GM19239 (cell line): ENCODE results near the genes SLC23A1 and MZB1.

GRCh38 chr5:138935928-138937025, 61.1 kb upstream of the LRRTM2 start:
- RRBS, result 60% methylated on average over 1 of the region's 30 CpGs

GRCh38 chr5:138960120-138960624, 85.0 kb upstream of the LRRTM2 start:
- RRBS, result no CpG with 5 or more reads among the region's 4 CpGs

GRCh38 chr5:138975193-138975531, 100.0 kb upstream of the LRRTM2 start:
- RRBS, result no CpG with 5 or more reads among the region's 3 CpGs

- RRBS, result no CpG with 5 or more reads among the region's 25 CpGs
Observed at GRCh38 chr5:139011160-139011783, 136.1 kb upstream of the LRRTM2 start.

DNA sequence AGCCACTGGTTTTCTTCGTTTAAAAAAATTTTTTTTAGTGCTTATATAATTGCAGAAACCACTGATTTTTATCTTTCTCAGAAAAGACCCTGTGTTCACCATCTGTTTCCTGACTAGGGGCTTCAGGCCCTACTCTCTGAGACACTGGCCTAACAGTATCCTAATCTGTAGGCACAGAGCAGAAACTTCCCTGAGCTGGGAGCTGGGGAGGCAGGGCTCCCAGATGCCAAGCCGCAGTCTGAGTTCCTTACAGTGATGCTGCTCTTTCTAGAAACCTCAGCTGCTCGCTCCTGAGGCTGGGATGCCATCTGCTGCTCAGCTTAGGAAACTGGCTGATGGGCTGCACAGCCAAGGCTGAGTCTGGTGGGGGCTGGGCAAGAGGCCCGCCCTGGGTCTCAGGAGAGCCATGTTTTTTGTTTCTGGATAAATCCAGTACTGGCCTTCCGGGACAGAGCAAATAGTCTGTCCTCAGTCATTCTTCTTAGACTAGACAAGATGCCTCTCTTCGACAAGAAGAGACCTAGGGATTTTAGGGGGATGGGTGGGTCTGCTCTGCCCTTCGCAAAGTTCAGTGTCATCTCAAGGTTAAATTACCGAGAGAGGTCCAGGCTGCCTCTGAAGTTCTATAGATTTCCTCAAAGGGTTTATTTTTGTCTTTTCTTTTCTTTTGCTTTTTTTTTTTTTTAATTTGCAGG, 30.9 kb upstream of the MATR3 start:
- RRBS, result no CpG with 5 or more reads among the region's 8 CpGs

DNA sequence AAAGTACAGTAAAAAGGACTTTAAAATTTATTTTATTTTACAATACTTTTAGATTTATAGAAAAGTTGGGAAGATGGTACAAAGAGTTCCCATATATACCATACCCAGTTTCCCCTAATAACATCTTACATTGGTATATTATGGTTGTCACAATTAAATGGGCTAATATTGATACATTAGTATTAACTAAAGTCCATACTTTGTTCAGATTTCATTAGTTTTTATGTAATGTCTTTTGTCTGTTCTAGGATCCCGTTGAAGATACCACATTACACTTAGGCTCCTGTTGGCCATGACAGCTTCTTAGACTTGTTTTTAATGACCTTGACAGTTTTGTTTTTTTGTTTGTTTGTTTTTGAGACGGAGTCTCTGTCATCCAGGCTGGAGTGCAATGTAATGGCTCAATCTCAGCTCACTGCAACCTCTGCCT, 11.0 kb upstream of the MATR3 start:
- RRBS, result no CpG with 5 or more reads among the region's 2 CpGs

GRCh38 chr5:139284035-139285454, 9.0 kb upstream of the MATR3 start:
- RRBS, result no CpG with 5 or more reads among the region's 12 CpGs

- RRBS, result no CpG with 5 or more reads among the region's 6 CpGs
Observed at GRCh38 chr5:139328666-139329106, 13.0 kb upstream of the PAIP2 start.

DNA sequence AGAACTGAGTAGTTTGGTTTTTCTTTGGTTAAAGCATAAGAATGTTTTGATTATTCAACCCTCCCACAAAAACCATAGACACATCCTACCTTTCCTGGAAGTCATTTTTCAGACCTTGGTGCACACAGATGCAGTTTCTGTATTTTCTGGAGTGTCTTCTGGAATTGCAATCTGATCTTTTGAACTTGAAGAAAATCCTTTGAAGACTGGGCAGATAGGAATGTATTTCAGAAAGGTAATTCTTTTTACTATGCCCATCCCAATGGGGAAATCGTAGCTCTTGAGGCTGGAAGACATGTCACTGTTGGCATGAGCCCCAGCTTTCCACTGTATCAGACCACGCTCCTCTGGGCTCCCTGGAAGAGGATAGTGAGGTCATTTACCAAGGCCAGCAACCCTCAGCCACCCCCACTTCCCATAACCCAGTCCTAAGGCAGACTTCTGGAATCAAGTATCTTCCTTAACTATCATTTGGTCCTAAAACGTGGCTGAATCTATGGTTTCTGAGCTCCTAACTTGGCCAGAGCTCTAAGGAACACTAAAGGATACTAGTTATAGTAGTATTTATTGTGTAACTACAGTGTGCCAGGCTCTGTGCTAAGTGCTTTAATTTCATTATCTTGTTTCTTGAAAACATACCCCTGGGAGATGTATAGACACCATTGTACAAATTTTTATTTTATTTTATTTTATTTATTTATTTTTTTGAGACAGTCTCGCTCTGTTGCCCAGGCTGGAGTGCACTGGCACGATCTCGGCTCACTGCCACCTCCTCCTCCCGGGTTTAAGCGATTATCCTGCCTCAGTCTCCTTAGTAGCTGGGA, 11.0 kb downstream of the SLC23A1 start:
- RRBS, result no CpG with 5 or more reads among the region's 8 CpGs

DNA sequence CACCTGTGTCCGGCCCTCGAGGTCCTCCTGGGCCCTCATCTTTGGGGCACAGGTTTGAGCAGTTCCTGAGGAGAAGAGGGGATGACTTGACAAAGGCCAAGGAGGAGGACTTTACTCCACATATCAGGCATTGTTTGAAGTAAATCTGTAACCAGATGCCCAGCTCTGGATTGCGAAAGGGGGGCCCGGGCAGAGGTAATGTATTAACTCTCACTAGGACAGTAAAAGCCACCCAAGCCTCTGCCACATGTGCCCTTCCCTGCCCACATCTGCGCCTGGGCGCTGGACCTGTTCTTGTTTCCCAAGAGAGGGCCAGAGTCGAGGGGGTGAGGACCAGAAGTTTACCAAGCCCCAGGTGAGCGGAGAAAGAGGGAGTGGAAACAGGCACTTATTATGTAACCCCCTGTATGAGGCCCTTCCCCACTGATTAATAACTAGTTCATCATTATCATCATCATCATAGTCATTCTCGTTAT, at the start of gene SLC23A1:
Gene SLC23A1 (minus strand): TSS at position 83 of the 476 bp plus-strand sequence.
- RRBS, result no CpG with 5 or more reads among the region's 9 CpGs

DNA sequence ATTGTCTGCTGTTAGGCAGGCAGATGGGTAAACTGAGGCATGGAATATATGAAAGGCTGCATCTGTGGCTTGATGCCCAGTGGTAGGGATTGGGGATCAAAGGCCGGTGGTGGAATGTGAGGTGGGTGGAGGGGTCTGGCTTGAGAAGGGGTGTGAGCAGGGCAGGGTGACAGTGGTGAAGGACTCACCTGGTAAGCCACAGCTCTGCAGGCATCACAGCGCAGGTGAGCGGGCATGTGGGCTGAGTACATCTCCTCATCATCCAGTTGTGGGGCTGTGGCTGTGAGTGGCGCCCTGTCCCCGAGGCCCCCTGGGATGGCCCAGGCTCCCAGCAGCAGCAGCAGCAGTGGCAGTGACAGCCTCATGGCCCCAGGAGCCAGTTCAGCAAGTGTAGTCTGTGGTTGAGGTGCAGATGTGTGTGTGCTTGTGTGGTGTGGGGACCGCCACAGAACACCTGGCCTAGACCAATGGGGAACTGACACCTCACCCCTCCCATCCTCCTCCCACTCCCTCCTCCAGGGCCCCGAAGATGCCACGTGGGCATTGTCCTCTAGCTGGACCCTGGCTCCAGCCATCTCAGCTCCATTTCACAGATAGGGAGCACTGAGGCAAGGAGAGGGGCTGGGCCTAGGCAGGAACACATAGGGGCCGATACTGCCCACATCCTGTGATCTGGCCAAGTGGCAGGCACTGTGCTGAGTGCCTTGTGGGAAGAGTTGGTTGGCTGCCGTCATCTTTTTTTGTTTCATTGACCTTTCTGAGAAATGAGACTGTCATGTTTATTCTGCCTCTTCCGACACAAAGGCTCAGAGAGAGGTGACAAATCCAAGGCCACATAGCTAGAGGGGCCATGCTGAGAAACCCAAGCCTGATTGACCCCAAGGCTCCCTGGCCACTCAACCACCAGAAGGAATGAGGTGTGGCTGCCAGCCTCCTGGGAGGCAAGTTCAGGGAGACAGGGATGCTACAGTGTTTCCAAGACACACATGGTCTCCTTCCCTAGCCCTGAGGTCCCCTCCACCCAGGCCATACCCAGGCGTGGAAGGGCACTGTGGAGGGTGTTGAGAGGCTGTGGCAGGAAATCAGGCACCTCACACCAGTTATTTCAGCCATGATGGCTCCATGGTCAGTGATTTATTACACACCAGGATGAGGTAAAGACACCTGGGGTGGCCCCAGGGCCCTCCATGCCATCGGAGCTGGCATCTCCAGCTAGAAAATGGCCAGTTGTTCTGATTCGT, at the start of gene MZB1:
Gene MZB1 (minus strand): TSS at position 422 of the 1,241 bp plus-strand sequence.
- RRBS, result no CpG with 5 or more reads among the region's 14 CpGs

DNA sequence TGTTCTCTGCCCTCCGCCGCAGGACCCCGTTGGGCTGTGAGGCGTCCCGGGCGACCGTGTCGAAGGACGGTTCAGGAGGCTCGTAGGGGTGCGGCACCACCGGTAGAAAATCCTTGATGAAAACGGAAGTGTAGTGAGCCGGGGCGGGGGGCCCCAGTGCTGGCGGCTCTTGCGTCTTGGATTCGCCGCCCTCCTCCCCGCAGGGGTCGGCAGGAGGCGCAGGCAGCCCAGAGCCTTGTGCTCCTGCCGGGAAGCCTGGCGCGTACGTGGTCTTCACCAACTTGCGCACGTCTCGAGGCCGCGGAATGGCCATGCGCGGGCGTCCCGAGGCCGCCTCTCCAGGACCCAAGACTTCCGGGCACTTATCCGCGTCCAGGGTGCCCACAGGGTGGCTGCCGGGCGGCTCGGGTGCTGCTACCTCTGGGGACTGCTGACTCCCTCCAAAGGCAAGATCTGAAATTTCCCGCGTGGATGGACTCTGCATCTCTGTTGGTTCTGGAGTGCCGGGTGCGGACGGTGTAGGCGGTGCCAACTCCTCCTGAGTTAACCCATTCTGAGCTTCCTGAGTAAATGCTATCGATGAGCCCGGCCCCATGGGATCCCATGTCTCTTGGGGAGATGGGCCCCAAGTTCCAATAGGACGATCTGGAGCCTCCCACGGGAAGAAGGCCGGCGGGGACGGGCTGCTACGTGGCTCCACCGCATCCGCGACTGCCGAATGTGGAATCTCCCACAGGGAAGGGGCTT, 1.8 kb downstream of the PROB1 start:
- RRBS, result 2% methylated on average over 27 of the region's 60 CpGs

- RRBS, result no CpG with 5 or more reads among the region's 8 CpGs
Observed at GRCh38 chr5:139395827-139396527, 1.1 kb upstream of the PROB1 start.

- RRBS, result no CpG with 5 or more reads among the region's 1 CpG
Observed at GRCh38 chr5:139448383-139448985, 9.2 kb upstream of the DNAJC18 start.

DNA sequence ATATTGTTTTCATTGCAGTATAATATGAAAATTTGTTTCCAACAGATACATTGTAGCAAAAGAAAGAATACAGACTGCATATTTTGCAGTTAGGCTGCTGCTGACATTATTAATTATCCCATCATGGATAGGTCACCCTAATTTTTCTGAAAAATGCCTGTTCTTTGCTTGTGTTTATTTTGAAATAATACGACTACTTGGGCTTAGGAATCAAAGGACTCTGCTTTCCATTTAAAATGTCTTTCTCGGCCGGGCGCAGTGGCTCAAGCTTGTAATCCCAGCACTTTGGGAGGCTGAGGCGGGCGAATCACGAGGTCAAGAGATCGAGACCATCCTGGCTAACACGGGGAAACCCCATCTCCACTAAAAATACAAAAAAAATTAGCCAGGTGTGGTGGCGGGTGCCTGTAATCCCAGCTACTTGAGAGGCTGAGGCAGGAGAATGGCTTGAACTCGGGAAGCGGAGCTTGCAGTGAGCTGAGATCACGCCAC, 12.3 kb downstream of the UBE2D2 start:
- RRBS, result no CpG with 5 or more reads among the region's 13 CpGs

DNA sequence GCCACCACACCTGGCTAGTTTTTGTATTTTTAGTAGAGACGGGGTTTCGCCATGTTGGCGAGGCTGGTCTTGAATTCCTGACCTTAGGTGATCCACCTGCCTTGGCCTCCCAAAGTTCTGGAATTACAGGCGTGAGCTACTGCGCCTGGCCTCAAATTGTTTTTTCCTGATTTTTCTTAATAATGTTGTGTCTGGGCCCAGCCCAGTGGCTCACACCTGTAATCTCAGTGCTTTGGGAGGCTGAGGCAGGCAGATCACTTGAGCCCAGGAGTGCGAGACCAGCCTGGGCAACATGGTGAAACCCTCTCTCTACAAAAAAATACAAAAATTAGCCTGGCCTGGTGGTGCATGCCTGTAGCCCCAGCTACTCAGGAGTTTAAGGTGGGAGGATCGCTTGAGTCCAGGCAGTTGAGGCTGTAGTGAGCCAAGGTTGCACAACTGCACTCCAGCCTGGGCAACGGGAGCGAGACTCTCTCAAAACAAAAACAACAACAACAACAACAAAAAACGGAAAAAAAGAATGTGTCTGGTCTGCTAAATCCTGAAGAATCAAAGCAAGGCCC, 41.1 kb downstream of the UBE2D2 start:
- RRBS, result no CpG with 5 or more reads among the region's 10 CpGs

GRCh38 chr5:139660739-139661601, 12.8 kb downstream of the CXXC5 start:
- RRBS, result 3% methylated on average over 7 of the region's 37 CpGs

DNA sequence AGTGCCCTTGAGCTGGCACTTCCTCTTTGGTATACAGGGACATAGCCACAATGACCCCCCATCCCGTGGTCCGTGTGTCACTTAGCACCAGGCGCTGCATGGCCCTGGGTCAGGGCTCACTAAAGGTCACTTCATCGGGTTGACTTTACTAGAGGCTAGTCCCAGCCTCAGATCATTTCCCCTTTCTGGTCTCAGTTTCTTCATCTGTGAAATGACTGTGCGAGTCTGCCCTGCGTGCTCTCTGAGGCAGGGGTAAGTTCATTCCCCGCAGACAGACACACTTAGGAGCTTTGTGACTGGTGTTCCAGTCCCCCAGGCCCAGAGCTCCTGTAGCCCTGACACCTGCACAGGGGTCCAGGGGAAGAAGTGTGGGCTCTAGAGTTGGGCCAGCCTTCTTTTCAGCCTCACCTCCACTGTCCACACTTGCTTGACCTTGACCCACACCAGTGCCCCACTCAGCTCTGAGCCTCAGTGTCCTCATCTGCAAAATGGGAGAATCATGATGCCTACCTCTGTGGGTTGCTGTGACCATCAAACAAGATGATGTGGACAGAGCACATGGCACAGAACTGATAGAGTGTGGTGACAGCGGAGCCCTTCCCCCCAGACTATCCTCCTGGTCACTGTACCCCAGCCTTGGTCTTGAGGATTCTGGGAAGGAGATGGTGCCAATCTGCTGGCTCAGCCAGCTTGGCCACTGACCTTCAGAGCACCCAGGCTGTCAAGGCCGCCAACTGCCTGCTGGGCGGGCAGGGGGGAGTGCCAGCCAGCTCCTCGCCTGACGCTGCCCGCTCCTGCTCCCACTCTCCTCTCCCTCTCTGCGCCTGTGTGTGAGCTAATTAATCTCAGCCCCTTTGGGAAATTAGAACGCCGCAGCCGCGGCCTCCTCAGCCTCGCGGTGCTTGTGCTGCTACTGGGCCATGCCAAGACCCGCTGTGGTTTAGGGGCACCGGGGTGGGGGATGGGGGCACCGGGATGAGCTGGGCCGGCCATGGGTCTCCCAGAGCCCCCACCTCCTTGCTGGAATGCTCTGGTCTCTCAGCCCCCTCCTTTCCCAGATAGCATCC, 16.6 kb downstream of the CXXC5 start:
- RRBS, result no CpG with 5 or more reads among the region's 24 CpGs

DNA sequence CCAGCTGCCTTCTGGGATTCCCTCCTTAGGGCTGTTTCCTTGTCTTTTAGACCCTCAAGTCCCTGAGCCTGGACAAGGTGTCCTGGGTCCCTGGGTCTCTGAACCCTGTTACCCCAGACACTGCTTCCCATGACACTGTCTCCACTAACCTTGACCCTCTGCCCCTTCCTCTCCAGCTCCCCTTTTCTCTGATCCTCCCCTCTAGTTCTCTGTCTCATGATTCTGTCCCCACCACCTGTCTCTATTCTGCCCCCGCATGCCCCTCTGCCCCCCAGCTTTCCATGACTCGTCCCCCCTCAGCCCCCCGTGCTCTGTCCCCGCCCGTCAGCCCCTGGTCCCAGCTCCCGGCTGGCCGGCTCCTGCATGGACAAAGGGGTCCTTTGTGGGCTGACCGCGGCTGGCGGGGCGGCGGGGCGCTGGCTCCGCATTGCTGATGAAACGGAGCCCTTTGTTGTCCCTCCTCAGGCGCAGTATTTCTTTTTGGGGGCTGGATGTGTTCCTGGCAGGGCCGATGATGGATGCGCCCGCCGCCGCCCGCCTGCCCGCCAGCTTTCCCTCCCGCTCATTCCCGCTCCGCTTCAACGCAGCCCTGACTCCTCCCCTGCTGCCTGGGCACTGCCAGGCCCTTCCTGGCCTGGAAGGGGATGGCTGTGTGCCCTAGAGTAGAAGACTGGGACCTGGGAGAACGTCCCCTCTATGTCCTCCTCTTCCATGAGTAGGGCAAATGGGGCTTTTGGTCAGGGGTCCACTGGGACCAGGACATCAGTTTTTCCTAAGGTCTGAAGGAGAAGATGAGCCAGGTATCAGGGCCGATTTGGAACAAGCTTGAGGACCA, 28.8 kb downstream of the CXXC5 start:
- RRBS, result no CpG with 5 or more reads among the region's 29 CpGs

DNA sequence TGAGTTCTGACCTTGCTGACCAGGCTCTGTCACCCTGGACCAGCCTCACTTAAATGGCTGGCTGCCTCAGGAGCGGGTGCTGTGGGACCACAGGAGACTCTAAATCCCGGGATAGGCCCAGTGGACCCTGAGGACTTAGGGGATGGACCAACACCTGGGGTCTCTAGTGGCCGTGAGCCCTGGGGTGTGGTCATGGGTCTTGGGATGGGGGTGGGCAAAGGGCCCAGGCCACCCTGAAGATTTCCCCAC, 49.7 kb downstream of the CXXC5 start:
- RRBS, result no CpG with 5 or more reads among the region's 3 CpGs